Epidermal melanocyte (primary cell): ENCODE measurements around a stretch of chr7.

GRCh38 chr7:134351385-134352067, 34.8 kb upstream of the SLC35B4 start:
- RRBS, result no CpG with 5 or more reads among the region's 8 CpGs

DNA sequence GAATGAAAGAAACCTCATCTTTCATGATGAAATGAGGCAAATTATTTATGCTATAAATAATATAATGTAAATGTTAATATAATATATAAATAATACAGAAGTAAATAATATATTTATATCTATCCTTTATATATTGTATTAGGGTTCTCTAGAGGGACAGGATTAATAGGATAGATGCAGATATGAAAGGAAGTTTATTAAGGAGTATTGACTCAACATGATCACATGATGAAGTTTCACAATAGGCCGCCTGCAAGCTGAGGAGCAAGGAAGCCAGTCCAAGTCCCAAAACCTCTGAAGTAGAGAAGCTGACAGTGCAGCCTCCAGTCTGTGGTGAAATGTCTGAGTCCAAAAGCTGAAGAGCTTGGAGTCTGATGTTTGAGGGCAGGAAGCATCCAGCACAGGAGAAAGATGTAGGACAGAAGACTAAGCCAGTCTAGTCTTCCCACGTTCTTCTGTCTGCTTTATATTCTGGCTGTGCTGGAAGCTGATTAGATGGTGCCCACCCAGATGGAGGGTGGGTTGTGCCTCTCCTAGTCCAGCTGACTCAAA, 24.9 kb upstream of the AKR1B10 start:
- RRBS, result no CpG with 5 or more reads among the region's 2 CpGs

DNA sequence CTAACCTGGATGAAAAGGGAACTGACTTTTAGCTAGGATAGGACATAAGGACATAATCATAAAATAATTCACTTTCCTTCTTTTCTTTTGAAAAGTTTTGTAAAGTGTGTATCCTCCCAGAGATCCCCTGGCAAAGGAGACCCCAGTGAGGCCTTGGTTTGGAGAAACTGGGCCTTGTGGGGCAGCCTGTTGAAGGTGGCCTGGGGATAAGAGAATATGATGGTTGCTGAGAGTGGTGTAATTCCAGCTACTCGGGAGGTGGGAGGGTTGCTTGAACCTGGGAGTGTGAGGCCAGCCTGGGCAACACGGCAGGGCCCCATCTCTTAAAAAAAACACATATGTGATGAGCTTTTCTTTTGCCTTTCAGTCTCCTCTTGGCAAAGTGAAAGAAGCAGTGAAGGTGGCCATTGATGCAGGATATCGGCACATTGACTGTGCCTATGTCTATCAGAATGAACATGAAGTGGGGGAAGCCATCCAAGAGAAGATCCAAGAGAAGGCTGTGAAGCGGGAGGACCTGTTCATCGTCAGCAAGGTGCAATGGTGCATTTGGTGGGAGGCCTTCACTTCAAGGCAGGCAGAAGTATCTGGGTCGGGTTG, 3.0 kb downstream of the AKR1B10 start:
- RRBS, result no CpG with 5 or more reads among the region's 6 CpGs

GRCh38 chr7:134746061-134746536, 33.3 kb upstream of the CALD1 start:
- RRBS, result no CpG with 5 or more reads among the region's 1 CpG

DNA sequence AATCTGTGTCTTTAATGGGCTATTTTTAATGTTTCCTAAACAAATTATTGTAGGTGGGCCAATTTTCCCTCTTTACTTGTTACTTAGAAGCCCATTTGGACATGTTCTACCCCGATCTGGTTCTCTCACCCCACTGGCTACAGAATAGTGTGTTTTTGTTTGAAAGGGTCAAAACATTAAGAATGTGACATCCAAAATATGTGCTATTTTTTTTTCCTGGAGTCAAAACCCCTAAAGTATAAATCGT, 32.2 kb downstream of the CALD1 start:
- RRBS, result no CpG with 5 or more reads among the region's 2 CpGs

GRCh38 chr7:134910181-134910773, 76.0 kb upstream of the AGBL3 start:
- RRBS, result no CpG with 5 or more reads among the region's 5 CpGs

DNA sequence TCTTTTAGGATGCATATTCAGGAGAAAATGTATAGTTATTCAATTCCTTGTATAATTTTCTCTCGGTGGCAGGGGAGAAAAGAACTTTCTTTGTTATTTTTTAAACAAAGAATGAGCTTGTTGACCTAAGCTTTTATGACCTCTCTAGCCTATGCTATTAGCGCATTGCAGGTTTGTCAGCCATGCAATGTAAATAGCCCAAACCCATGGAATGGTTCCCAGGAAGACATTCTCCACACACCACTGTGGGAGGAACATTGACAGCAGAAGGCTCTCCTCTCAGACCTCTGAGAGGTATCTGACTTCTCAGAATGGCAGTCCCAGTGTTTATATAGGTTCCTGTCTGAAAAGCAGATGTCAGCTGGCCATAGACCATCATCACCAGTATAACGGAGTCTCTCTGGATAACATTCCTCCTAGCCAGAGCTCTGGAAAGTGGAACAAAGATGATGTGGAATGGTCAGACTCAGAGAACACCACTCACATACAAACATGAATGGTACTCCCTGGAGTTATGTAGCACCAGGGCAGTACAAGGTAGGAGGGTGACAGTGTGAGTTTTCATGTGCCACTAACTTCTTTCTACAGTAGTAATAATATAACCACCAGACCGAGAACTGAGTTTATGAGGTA, 19.5 kb upstream of the AGBL3 start:
- RRBS, result no CpG with 5 or more reads among the region's 4 CpGs

GRCh38 chr7:134969902-134970765, 16.2 kb upstream of the AGBL3 start:
- RRBS, result no CpG with 5 or more reads among the region's 4 CpGs

- RRBS, result no CpG with 5 or more reads among the region's 7 CpGs
Observed at GRCh38 chr7:134992633-134993335, 6.5 kb downstream of the AGBL3 start.

DNA sequence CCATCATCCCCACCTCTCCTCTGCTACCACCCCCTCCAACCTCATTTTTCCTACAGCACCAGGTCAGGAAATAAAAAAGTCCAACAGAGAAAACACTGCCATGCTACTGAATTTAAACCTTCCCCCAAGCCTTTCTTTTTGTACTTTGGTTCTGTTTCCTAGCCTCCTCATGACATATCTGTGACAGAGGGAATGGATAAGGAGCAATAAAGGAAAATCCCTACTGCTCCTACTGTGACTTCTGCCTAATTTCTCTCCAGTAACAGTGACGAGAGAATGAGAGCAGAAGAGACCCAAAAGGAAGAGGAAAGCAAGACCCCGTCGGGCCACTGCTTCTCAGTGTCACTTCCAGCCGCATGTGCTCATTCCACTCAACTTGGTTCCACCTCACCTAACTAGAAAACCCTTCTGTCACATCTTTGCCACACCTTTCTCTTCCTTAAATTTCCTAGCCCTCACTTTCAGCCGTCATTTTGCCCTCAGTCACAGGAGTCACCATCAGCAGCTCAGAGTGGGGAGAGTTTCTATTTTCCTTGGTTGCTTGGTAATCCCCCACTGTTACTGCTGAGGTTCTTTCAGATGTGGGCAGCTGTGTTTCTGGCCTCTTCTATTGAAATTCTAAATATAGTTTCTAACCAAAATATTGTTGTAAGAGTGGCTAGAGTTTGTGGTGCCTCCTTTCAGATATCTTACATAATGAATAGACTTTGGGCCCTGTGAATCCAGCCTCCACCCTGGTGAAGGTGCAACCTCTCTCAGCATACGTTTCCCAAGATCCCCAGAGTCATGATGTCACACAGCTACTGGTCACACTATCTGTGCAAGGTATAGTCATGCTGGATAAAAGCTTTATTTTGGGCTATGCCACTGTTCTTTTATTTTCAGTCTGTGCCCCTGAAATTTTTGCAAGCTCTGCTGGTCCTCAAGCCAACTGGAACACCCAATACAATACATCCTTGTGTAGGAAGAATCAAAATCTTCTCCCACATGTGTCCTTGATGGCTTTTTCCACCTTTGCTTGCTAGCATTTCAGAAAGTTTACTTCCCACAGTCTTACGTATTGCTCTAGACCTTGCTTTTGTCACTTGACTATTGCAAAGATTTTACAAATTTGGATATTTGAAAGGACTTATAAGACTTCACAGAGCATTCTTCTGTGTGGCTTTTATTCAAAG, 9.0 kb downstream of the AGBL3 start:
- RRBS, result no CpG with 5 or more reads among the region's 7 CpGs

- RRBS, result no CpG with 5 or more reads among the region's 2 CpGs
Observed at GRCh38 chr7:135144276-135144891, 3.5 kb upstream of the TMEM140 start.

- RRBS, result no CpG with 5 or more reads among the region's 8 CpGs
Observed at GRCh38 chr7:135150137-135150803, 2.4 kb downstream of the TMEM140 start.

GRCh38 chr7:135161349-135161990, 9.0 kb downstream of the CYREN start:
- RRBS, result no CpG with 5 or more reads among the region's 7 CpGs

- RRBS, result 65% methylated on average over 2 of the region's 25 CpGs
Observed at GRCh38 chr7:135171271-135172371, 1.1 kb upstream of the CYREN start.

DNA sequence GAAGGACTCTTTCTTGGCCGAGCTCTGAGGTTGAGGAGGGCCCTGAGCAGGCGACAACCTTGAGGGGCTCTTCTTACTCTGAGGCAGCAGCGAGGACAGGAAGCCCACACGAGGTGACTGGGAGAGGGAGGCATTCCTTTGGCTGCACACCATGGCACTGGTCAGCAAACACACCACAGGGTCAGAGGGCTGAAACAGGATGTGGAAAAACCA, 7.1 kb downstream of the WDR91 start:
- RRBS, result no CpG with 5 or more reads among the region's 4 CpGs

- RRBS, result no CpG with 5 or more reads among the region's 10 CpGs
Observed at GRCh38 chr7:135393704-135394463, 116.0 kb downstream of the CNOT4 start.

- RRBS, result no CpG with 5 or more reads among the region's 4 CpGs
Observed at GRCh38 chr7:135766457-135766889, 17.9 kb upstream of the FAM180A start.

DNA sequence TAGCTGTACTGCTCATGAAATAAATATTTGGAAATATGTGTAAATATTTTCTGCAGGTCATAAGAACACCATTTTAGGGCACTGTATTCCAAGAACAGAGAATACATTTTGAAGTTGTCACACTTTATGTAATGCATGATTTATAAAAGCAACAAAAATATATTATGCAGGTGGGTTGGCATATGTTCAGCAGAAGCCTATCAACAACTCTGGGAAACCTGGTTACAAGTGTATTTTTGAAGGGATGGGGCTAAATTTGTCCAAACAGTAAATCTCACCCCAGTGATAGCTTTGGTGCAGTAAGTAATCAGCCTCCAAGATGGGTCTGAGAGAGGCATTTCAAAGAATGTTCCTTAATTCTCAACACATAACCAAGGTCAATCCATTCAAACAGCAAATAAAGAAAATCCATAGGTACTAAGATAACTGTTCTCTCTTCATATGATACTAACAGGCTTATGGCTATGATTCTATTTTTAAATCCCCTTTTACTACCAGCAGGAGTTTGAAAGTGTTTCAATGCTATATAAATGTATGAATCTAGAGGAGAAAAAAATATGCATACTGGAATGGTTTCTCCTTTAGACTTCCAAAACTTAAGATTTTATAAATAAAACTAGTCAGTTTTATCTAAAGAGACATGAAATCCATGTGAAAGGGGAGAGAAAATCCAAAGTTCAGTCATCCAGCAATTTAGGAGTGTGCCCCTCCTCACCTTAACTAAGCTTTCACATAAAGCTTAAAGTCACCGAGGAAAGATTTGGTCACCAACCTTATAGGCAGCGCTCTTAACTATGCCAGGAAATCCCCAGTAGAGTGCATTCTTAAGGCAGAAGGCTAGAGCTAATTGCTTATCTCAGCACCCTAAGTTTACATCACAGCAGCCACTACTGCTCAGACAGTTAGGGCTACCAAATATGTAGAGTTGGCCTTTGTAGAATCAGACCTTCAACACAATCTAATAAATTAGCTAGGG, 48.2 kb downstream of the MTPN start:
- RRBS, result no CpG with 5 or more reads among the region's 2 CpGs

DNA sequence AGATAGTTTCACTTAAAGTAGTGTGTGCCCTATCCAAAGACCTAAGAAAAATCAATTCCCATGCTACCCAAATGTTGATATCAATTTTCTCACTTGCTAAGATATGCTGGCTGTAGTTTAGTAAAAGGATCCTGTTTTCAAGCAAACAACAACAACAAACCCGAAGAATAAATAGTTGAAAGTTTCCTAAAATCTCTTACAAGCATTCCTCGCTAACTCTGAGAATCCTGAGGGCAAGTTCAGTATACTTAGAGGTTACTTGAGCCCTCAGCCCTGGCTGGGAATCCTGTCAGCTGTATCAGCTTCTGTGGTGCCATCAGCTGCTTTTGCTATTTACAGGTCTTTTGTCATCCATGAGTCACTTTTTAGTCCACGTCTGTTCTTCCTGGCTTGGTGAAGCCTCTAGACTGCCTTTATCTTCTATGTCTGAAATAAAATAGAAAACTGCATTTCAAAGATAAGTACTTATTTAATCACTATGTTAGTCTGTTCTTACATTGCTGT, 59.8 kb upstream of the MTPN start:
- RRBS, result no CpG with 5 or more reads among the region's 3 CpGs